Airway epithelial cell (primary cell): ENCODE measurements around a stretch of chr16.

DNA sequence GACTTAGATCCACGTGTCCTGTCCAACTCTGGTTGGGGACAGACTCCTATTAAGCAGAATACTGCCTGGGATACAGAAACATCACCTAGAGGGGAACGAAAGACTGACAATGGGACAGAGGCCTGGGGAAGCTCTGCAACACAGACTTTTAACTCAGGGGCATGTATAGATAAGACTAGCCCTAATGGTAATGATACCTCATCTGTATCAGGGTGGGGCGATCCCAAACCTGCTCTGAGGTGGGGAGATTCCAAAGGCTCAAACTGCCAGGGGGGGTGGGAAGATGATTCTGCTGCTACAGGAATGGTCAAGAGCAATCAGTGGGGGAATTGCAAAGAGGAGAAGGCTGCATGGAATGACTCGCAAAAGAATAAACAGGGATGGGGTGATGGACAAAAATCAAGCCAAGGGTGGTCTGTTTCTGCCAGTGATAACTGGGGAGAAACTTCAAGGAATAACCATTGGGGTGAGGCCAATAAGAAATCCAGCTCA is 54.9 kb upstream of the SLC5A11 start:
- RAMPAGE, long total RNA, result no peak

DNA sequence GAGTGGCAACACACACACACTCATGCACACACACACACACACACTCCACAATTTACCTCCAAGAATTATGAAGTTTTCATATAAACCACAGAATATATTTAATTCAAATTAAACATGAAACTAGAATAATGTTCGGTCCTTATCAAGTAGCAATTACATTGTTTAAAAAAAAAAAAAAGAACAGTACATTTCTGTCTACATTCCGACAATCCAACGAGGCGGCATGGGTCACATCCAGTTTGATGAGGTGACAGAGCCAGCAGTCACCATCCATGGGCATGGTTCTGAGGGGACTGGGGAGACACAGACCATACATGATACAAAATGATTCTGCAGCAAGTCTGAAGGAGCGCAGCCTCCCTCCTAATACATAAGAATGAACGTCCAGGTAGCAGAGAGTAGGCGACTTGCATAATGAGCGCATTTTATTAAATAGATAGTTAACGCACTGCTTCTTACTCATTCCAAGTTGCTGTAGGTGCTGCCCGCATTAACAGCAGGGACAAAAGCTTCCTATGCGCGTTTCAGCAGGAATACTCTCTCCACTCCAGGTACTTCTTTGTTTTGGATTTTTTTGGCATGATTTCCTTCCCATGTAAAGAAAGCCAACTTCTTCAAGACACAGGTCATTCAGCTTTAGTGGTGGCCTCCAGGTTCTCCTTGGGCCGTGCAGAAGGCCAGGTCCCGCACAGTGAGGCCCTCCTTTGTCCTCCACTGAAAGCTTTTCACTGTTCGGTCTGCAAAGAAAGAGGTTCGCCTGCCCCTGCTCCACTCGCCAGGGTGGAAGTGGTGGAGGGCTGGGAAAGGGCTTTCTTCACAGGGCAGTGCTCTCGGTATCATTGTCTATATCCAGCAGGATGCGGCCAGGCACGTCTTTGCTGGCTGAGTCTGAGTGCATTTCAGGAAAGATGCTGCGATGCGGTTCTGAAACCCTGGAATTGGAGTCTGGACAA is 73.8 kb downstream of the SLC5A11 start:
- RAMPAGE, long total RNA, result no peak

- RAMPAGE, long total RNA, result no peak
These were observed 60.7 kb downstream of the ARHGAP17 start for GRCh38 chr16:24954429-24954996.

- RAMPAGE, long total RNA, result no peak
These were observed 16.4 kb downstream of the ARHGAP17 start for GRCh38 chr16:24998796-24999204.

GRCh38 chr16:24999205-24999780 is 15.9 kb downstream of the ARHGAP17 start:
- RAMPAGE, long total RNA, result no peak

- RAMPAGE, long total RNA, result no peak
These were observed 35.2 kb upstream of the ARHGAP17 start for GRCh38 chr16:25050411-25050766.

- RAMPAGE, long total RNA, result no peak
These were observed 47.7 kb upstream of the LCMT1 start for GRCh38 chr16:25063704-25064345.

GRCh38 chr16:25246656-25247291 is 10.9 kb downstream of the ZKSCAN2 start:
- RAMPAGE, long total RNA, result no peak

DNA sequence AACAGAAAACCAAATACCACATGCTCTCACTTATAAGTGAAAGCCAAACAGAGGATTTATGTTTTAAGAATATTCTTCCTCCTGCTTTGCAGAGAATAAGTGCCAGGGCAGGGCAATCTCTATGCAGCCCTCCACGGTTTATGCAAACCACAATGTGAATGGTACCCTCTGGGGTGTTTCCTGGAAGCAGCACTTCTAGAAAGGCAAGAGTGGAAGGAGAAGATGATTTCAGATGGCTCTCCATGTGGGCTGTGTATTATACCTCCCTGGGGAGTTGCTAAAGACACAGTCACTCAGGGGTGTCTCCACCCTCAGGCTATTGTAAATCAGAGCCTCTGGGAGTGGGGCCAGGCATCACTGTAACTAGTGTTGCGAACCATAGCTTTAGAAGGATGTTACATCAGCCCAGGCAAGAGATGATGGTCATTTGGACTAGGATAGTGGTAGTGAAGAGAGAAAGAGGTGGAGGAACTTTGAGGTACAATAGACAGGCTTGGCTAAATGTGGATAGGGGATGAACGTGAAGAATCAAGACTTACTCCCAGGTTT is 83.3 kb upstream of the ZKSCAN2 start:
- RAMPAGE, long total RNA, result no peak

DNA sequence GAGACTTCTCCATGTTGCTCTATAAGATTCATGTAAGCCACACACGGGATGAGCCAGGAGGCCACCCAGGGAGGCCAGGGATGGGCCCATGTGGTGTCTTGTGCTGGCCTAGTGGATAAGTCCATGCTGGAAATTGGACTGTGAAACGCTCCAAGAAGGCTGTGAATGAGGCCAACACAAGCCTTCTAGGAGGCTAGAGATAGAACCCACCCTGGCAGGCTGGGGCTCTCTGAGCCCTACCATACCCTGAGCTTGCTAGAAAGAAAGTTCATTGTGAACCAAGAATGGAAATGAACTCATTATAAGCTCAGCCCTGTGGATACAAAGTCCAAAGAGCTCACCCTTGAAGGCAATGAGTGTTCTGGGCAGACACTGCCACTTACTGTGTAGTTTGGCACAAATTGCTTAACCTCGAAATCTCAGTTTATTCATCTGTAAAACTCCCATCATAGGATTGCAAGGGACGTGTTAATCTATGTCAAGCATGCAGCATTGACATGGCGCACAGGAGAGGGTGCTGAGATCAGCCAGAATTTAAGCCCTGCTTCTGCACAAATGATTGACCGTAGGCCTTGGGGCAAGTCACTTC is 5.4 kb downstream of the KDM8 start:
- RAMPAGE, long total RNA, result no peak

- RAMPAGE, long total RNA, result no peak
These were observed 20.7 kb downstream of the KDM8 start for GRCh38 chr16:27223696-27224833.

DNA sequence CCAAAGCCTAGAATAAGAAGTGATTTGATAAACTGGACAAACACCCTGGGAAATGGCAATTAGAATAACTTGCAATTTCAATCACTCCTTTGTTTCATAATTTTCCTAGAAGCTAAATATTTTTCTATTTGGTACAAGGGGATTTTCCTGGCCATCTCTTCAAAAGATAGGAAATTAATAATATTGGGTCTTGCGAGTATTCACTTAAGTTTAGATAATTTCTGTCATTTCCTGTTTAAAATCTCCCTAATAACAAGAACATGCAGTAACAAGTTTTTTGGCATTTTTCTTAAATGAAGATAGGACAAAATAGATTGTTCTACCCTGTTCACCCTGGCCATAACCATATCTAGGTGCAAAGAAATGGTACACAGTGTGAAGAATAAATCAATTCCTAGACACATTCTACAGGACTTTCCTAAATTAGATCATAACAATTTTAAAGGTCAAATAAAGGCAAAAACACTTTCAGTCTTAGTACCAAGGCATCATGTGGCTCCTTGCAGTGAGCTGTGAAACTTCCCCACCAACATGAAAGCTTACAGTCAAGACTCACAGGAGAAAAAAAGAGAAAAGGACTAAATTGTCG is 14.5 kb downstream of the NSMCE1 start:
- RAMPAGE, long total RNA, result no peak

DNA sequence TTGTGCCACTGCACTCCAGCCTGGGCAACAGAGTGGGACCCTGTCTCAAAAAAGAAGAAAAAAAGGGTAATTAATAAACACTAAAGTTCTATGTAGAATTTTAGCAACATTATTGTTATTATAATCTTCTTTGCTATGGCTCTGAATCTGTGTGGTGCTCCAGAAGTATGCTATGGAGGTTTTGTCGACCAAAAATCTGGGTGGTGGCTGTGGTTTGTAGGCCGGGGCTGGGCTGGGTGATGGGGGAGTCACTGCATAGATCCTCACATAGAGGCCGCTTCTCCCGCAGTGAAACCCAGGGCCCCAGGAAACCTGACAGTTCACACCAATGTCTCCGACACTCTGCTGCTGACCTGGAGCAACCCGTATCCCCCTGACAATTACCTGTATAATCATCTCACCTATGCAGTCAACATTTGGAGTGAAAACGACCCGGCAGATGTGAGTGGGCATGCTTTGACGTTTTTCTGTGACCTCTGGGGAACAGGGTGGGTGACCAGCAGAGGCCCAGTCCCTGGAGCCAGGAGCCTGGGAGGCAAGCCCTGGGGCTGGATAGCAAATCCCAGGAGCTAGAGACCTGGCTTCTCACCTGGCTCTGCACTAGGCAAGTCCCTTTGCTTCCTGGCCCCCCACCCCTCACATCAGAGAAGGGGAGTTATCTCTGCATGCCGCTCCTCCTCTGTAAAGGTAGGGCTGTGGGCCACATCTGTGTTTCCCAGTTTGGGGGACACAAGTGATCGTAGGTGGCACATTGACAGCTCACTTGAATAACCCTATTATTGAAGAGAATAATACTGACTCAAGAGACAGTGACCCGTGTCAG is 32.6 kb downstream of the IL4R start:
- RAMPAGE, long total RNA, result no peak

- RAMPAGE, long total RNA, result no peak
These were observed 38.2 kb upstream of the IL21R start for GRCh38 chr16:27363706-27364320.

DNA sequence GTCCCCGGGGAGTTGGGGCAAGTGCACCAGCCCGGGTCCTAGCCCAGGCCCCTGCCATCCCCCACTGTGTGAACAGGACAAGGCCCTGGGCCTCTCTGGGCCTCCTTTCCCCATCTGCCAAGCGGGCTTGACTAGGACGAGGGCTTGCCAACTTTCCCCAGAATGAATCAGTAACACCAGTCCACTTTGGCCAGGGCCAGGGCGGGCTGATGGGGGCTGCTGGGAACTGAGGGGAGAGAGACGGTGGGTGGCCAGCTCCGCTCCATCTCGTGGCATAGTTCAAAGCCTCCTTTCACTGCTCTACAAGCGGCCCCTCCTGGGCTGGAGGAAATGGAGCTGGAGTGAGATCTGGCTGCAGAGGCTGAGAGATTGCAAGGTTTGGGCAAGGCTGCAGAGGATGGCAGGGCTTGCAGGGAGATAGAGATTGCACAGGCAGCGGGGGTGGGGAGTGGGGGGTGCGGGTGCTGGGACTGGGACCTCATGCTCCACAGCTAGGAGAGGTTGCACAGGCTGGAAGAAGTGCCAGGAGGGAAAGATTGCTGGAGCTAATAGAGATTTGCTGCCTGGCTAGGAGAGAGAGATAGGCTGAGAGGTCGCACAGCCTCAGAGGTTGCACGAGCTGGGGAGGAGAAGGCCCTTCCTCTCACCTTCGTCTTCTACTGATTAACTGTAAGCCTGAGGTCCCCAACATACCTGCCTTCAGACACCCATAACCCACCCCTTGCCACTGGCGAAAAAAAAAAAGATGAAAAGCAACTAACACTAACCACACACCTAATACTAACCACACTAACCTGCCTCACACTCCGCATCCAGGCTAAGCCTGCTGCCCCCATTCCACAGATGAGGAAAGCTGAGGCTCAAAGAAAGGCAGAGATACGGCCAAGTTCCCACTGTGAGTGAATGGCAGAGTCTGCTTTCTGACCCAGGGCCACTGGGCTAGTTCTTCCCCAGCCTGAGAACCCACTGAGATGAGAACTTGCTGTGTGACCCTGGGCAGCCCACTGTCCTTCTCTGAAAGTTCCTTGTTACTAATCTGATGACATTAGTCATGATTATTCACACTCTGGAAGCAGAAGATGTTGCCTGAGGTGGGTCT is 4.3 kb downstream of the IL21R start:
- RAMPAGE, long total RNA, result no peak

- RAMPAGE, long total RNA, result no peak
These were observed 5.2 kb downstream of the IL21R start for GRCh38 chr16:27407055-27407665.

DNA sequence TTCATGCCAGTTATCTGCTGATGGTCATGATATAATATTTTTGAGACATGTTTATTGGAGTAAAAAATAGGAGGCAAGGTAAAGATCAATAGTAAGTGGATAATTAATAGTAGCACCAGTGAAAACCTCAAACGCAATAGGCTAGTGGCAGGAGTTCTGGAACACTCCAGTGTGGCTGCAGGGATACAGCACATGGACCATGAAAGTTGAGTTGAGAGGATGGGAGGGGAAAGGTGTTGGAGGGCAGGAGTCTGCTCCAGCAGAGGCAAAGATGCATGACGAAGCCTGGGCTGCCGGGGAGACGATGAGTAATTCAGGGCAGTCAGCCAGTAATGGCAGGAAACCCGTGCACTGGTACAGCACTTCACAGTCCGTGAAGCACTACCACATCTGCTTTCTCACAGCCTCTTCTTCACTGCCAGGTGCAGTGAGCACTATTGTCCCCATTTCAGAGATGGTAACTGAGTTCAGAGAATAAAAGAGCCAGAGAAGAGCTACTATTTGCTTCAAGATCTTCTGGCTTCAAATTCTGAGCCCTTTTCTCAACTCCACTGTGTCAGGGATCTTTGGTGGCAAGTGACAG is 24.4 kb downstream of the IL21R start:
- RAMPAGE, long total RNA, result no peak

- RAMPAGE, long total RNA, result no peak
These were observed 168.2 kb downstream of the KATNIP start for GRCh38 chr16:27718104-27718609.

GRCh38 chr16:27740202-27741057 is 190.5 kb downstream of the KATNIP start:
- RAMPAGE, long total RNA, result no peak

GRCh38 chr16:28097309-28097685 is 33.8 kb upstream of the GSG1L start:
- RAMPAGE, long total RNA, result no peak